NB4 (cell line): ENCODE measurements around the gene MICAL2.

DNA sequence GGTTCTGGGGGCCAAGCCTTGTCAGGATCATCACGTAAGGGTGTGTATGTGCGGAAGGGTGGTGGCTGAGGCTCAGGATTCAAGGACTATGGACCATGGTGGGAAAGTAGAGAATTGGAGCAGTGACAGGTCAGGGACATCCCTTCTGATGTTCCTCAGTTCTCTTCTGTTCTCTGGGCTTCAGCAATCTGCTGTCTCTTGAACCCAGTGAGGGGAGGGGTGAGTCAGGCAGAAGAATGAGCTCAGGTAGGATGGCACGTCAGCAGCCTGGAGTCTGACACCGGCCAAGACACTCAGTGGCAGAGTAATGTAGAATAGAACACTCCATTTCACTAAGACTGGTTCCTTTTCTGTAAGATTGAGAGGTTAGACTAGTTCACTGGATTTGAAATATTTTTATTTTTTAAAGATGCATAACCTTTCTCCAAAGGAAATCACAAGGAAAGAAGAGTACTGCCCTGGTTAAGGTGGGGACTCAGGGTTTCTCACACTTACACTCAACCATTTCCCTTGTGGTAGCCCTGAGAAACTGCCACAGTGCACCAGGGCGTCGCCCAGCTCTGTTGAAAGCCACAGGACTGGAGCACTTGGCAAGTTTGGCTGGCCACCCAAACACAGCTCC is 23.2 kb upstream of the MICAL2 start:
- RRBS = no CpG with 5 or more reads among the region's 6 CpGs

DNA sequence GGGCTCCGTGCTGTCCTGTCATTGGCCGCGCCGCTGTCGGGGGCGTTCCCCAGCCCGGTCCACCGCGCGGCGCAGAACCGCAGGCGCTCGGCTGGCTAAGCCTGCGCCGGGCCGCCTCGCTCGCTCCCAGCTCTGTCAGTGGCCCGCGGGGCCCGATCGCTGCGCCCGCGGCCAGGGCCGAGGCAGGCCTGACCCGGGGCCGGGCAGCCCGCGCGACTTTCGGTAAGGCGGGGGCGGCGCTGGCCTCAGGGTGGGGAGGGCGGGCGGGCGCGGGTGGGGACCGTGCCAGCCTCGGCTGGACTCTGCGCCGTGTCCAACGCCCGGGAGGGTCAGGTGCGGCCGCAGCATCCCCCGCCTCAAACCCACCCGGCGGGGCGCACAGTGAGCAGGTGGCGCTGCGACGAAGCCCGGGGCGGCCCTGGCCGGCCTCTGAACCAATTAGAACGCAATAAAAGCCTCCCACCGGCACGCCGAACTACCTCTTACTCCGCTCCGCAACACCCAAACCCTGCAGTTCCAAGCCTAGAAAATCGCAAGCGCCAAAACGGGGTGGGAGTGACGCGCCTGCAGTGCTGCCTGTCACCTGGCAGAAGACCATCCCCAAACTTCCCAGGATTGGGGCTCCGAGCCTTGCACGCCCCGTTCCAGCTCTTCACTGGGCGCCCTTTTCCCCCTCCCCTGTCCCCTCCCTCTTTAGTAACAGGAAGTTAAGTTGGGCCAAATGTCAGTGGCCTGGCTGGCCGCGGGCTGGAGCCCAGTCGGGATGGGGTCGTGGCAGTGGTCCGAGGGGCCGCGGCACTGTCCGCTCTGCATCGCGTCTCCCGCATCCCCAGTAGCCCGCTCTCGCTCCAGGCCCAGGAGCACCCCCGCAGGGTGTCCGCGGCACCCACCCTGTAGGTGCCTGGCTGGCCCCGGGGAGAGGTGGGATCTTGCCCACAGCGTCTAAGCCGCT is at the start of gene MICAL2:
MICAL2 (plus strand) TSS at position 86 of the 952 bp plus-strand sequence.
- RRBS = 3% methylated on average over 37 of the region's 92 CpGs

GRCh38 chr11:12133351-12133890 is 23.0 kb downstream of the MICAL2 start:
- RRBS = no CpG with 5 or more reads among the region's 7 CpGs

GRCh38 chr11:12136649-12137691 is 26.6 kb downstream of the MICAL2 start:
- RRBS = no CpG with 5 or more reads among the region's 16 CpGs

DNA sequence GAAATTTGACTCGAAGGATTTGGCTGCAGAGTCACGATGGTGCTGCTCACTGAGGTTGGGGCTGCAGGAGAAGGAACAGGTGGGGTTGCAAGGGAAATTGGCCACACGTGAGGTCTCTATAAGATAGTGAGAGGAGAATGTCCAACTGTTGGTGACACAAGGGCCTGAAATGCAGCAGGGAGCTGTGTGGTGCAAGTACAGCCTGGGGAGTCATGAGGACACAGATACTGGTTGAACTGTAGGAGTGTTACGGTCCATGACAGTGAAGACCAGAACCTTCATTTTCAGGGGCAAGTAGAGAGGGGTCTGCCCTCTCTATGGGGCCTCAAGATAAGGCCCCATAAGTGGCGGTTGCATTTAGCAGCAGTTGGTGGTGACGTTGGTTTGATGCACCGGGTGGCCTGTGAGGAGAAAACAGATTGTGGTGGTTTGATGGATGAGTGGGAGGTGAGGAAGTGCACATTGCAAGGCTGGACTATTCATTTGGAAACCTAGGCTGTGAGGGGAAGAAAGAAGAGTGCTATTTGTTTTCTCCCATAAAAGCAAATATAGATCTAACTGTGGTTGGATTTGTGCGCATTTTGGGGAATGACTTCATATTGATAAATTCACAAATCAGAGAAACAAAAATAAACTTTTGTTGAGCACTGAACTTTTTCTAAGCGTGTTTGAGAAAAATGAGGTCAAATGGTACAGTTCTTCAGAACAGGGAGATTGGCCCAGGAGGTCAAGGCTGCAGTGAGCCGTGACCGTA is 39.4 kb downstream of the MICAL2 start:
- RRBS = no CpG with 5 or more reads among the region's 11 CpGs

GRCh38 chr11:12163168-12164055 is 53.0 kb downstream of the MICAL2 start:
- RRBS = no CpG with 5 or more reads among the region's 15 CpGs

DNA sequence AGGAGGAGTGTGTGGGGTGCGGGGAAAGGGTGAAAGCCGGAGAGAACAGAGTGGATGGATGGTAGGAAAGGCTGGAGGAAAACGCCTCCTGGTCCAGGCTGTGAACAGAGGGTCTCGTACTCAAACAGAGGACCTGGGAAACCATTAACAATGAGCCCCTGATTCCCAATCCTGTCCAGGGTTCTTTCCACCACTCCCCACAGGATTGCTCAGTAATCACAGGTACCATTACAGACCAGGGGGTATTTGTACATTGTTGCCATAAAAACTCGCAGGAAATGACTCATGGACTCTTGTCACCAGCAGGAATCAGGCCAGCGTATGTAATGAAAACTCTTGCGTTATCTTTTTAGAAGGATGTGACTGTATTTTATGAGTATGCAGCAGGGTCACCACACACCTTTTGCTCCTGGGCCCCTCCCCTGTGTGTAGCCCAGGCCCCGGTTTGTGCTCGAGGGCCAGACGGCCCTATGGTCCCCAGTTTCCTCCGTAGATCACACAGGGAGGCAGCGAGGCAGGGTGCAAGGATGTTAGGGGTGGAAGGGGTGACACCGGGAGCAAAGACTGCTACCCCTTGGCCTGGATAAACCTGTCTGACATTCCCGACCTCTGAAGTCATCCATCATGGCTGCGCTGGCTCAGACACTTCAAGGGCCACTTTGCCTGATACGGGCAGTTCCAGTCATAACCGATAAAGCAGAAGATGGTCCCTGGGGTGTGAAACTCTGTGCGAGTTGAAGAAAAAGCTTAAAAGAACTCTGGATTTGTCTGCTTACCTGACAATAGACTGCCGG is 56.7 kb downstream of the MICAL2 start:
- RRBS = 25% methylated on average over 4 of the region's 19 CpGs

- RRBS = no CpG with 5 or more reads among the region's 5 CpGs
Measured at GRCh38 chr11:12178962-12179442, 68.6 kb downstream of the MICAL2 start.

DNA sequence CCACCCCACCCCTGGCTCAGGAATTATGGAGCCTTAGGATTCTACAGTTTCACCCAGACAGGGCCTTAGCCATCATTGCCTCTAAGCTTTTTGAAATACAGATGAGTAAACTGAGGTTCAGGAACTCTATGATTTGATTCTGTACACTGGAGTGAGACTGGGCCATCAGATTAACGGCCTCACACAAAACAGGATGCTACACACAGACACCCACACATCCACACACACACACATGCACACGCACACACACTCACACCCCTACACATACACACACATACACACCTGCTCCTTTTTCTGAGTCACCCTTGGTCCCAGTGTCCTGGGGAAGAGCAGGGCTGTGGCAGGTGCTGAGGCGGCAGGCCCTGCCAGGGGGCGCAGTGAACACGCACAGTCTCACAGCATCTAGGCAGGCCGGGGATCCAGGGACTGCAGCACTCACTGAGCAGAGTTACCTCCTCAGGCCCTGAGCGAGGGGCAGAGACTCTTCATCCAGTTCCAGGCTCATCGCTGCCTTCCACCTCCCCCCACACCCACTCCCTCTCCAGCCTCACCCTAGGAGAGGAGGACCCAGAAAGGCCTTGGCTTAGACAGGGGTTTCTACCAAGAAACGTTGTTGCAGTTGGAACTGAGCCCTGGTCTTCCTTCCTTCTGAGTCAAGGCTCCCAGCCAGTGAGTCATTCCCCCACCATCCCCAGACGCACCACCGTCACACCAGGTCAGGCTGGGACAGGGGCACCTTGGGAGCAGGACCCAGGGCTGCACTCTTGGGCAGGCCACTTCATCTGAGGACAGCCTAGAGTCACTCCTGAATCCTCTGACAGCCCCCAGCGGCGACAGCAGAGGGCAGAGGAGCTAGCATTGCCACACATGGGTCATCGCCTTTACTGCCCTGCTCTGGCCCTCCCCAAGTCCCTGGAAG is 89.7 kb upstream of the PARVA start:
- RRBS = no CpG with 5 or more reads among the region's 14 CpGs

GRCh38 chr11:12386682-12387500 is 9.5 kb downstream of the PARVA start:
- RRBS = no CpG with 5 or more reads among the region's 3 CpGs

DNA sequence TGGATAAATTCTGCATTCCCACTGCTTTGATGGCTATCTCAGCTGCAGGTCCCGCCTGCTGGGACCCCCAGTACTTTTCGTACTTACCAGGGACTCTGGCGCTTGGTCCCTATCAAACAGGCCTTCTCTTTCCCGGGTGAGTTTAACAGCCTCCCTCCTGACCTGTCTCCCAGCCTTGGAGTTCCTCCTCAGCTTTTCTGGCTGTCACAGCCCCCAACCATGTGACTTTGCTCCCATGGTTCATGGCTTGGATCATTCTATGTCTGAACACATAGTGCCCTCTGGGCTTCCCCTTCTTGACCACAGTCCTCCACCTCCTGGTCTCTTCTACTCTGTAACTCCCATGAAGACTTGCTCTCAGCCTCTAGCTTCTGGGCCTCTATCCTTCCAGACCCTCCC is 56.9 kb downstream of the PARVA start:
- RRBS = no CpG with 5 or more reads among the region's 4 CpGs

- RRBS = no CpG with 5 or more reads among the region's 2 CpGs
Measured at GRCh38 chr11:12503151-12503591, 125.8 kb downstream of the PARVA start.

- RRBS = no CpG with 5 or more reads among the region's 6 CpGs
Measured at GRCh38 chr11:12710279-12710885, 36.2 kb downstream of the TEAD1 start.

GRCh38 chr11:12723530-12724214 is 49.5 kb downstream of the TEAD1 start:
- RRBS = no CpG with 5 or more reads among the region's 8 CpGs

DNA sequence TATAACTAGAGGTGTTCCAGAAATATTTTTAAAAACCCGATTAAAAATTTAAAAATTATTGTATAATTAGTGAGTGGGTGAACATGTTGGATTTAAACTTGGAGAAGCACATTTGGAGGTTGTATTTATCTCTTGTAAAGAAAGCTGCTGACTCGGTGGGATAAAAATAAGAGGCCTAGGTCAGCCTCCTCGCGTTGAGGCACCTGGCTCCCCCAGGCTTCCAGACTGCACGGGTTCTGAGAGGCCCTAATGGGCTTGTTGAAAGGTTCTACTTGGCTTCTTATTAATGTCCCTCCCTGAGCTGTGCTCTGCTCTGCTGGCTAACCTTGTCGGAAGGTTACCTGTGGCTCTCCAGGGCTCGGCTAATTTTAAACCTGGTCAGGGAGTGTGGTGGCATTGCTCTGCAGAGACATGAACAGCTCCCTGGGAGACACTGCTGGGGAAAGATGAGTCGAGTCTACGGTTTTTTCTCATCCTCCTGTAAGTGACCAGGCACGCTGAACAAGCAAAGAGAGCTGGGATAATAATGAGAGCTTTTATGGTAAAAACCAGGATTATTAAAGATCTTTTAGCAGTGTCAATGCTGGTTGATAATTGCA is 70.5 kb downstream of the TEAD1 start:
- RRBS = no CpG with 5 or more reads among the region's 10 CpGs

GRCh38 chr11:12829495-12830652 is 155.7 kb downstream of the TEAD1 start:
- RRBS = no CpG with 5 or more reads among the region's 5 CpGs

DNA sequence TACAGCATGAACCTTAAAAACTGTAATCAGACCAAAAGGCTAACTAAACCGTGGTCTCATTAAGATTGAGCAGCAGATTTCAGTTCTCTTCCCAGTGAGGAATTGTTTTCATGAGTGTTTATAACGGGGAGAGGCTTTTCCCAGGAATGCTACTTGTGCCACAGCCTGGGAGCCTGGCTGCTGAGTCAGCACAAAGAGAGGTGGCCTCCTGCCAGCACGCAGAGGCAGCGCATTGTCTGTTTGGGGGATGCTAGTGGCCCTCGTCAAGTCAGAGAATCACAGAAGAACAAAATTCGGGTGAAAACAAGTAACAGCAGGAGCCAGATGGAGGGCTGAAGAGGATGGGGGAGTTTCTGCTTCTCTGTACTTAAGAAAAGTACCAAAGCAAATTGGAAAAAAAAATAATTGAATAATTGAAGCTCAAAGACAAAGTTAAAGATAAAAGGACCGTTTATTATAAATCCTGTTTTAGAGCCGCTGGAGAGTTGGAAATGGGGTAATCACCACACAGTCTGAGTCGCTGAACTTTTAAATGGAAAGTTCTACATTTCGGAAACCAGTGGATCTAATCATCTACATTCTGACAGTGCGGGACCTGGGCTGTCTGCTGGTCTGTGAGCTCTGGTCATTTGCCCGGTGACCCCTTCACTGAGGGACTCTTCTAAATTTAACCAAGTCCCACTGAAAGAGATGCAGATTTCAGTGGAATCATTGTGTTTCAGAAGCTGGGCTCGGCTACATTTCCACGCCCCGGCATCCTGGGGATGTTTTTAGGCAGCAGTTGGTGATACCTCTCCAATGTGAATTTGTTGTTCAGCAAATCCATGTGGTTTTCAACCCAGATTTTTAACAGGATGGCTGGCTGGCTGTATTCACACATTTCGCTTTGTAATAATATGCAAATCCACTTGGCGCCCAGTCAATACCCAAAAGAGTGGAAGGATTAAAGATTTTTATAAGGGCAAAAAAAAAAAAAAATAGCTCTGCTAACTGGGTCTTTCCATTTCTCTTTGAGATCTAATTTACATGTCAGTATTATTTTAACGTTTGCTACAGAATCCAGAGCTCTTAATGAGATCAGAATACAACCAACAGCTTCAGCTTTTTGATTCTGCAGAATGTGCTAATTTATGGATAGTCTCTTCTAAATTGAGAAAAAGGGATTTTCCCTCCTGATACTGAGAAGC is 145.6 kb upstream of the RASSF10 start:
- RRBS = no CpG with 5 or more reads among the region's 18 CpGs

DNA sequence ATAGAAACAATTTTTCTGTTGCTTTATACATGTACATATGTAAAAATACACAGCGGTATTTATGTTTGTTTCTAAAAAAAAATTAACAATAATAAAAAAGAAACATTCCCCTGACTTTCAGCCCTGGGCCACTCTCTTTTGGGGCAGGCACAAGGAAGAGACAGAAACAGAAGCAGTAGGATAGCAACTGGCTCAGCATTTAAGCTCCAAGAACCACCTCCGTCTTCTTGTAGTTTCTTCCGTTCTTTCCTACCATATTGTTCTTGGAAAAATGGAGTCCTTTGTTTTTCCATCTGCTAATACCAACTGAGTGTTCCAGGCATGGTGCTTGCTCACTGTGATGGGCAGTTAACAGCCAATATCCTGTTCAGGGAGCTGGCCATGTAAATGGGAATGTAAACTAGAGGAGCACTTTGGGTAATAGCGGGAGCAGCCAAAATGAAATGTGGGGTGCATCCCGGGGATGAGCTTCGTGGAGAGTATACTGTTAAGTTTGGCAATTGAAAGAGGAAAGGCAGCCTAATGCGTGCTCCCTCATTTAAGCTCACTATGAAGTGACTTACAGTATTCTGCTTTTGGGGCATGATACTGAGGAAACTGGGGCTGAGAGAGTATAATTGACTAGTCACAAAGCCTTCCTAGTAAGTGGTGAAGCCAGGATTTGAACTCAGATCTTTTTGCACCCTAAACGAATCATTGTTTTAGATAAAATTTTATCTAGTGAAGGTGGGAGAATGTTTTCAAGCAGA is 142.4 kb upstream of the RASSF10 start:
- RRBS = no CpG with 5 or more reads among the region's 8 CpGs

DNA sequence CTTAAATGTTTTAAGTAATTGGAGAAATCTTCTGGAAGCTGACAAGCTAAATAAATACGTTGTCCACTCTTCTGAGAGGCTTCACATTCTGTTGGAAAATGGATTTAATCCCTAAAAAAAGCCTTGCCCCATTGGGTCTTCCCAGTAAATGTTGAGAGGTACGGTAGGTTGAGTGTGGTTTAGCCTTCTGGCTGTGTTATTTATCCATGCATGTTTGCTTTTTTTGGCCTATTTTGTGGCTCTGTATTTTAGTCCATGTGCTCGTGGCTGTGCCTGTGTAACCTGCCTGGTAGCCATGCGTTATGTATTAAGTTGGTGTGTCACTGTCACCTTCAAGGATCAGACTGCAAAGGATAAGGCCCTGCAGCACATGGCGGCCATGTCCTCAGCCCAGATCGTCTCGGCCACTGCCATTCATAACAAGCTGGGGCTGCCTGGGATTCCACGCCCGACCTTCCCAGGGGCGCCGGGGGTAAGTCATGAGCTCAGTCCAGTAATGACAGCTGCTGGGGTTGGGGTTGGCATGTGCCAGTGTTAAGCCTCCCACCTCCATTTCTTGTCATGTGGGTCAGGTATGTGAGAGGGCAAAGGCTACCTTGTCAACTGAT is 129.6 kb upstream of the RASSF10 start:
- RRBS = no CpG with 5 or more reads among the region's 11 CpGs

- RRBS = no CpG with 5 or more reads among the region's 4 CpGs
Measured at GRCh38 chr11:12968592-12968810, 40.6 kb upstream of the RASSF10 start.